Amniotic epithelial cell (primary cell): ENCODE measurements around the gene MYLIP.

DNA sequence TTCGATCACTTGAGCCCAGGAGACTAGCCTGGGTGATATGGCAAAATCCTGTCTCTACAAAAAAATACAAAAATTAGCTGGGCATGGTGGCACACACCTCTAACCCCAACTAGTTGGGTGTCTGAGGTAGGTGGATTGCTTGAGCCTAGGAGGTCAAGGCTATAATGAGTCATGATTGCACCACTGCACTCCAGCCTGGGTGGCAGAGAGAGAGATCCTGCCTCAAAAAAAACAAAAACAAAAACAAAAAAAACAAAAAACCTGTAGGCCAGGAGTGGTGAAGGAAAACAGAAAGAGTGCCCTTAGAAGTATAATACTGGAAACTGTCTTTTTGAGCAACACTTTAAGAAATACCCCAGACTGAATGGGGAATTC lies 85.2 kb downstream of the JARID2 start:
- RRBS = no CpG with 5 or more reads among the region's 1 CpG

DNA sequence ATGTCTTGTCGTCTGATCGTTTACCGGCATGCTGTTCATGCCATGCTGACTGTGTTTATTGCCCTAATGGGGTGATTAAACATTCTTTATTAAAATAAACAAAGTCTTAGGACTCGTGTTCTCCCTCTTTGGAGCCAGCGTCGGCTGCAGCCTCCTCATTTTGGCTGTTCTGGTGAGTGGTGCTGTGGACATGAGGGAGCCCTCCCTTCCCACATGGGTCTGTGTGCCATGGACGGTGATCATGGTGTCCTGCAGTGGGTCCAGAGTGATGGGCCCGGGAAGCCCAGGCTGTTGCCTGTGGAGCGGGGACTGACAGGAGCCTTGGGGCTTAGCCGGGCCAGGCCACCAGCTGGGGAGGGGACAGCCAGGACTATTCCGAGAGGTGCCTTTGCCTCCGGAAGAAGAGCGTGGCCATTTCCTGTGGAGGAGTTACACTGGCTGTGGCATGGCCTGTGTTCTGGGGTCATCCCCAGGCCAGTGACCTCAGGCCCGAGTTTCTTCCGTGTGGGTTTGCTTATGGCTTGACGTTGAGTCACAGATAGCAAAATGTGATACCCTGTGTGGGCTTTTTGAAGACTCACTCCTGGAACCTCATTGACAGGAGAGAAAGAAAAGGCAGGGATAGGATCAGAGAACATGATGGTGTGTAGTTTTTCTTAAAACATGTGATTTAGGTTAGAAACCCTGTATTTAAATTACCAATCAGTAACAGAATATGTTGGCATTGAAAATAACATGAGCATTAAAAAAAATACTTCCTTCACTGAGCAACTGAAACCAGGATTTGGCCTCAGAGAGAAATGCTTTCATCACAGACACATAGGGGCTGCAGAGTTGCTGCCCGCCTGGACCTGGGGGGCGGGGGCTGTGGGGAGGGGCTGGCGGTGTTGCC lies 153.3 kb downstream of the DTNBP1 start:
- RRBS = 77% methylated on average over 5 of the region's 19 CpGs

GRCh38 chr6:15511592-15512388 lies 151.0 kb downstream of the DTNBP1 start:
- RRBS = 90% methylated on average over 6 of the region's 19 CpGs

- RRBS = no CpG with 5 or more reads among the region's 6 CpGs
These were observed 41.3 kb downstream of the DTNBP1 start for GRCh38 chr6:15621269-15622164.

- RRBS = no CpG with 5 or more reads among the region's 10 CpGs
These were observed 1.0 kb downstream of the DTNBP1 start for GRCh38 chr6:15661849-15662181.

GRCh38 chr6:15709522-15709974 lies 46.7 kb upstream of the DTNBP1 start:
- RRBS = no CpG with 5 or more reads among the region's 1 CpG

DNA sequence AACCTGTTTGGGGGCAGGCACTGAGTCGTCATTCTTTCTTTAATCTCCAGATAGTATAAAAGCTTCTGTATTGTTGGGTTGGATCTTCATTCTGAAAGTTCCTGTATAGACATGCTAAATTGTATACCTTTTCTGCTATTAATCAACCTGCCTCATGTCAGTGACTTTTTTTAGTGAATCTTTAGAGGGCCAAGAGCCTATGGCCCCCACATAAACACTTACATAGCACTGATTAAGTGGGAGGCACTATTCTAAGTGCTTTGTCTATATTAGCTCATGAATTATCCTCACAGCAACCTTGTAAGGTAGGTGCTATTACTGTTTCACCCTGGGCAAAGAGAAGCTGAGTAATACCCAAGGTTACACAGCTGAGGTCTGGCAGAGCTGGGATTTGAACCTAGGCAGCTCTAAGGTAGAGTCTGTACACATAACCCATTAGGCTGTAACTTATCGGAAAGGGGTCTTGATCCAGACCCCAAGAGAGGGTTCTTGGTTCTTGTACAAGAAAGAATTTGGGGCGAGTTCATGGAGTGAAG lies 232.4 kb upstream of the DTNBP1 start:
- RRBS = no CpG with 5 or more reads among the region's 3 CpGs

DNA sequence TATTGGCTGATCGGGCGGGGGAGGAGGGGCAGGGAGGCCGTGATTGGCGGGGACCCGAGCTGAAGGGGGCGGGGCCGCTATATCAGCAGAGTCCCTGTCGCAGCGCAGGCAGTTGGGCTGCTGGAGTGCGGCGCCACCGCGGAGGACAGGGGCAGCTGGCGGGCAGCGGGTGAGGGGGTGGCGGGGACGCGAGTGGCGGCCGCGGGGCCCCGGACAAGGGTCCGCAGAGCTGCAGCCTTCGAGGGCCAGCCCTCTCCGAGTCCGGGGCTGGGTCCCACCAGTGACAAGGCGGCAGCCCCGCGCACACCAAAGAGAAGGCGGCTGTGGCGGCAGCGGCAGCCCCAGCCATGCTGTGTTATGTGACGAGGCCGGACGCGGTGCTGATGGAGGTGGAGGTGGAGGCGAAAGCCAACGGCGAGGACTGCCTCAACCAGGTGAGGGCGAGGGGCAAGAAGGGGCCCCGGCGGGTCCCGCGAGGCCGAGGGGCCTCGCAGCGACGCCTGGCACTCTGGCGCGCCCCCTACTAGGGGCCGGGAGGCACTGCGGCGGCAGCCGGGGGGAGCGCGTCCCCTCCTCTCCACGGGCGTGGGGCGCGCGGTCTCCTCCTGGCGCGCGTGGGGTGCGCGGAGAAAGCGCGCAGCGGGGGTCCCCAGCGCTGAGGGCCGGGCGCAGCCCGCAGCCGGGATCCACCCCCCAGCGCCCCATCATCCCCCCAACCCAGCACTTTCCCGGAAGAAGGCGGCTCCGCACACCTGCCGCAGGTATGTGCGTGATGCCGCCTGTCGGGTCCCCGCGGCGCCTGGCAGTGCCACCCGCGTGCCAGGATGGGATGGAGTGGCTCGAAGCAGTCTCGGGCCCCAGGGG lies at the start of gene MYLIP:
Gene MYLIP, plus strand, starts transcription at position 111 of the 864 bp plus-strand sequence.
- RRBS = 2% methylated on average over 24 of the region's 89 CpGs

- RRBS = no CpG with 5 or more reads among the region's 16 CpGs
These were observed 14.8 kb downstream of the MYLIP start for GRCh38 chr6:16143453-16144379.

DNA sequence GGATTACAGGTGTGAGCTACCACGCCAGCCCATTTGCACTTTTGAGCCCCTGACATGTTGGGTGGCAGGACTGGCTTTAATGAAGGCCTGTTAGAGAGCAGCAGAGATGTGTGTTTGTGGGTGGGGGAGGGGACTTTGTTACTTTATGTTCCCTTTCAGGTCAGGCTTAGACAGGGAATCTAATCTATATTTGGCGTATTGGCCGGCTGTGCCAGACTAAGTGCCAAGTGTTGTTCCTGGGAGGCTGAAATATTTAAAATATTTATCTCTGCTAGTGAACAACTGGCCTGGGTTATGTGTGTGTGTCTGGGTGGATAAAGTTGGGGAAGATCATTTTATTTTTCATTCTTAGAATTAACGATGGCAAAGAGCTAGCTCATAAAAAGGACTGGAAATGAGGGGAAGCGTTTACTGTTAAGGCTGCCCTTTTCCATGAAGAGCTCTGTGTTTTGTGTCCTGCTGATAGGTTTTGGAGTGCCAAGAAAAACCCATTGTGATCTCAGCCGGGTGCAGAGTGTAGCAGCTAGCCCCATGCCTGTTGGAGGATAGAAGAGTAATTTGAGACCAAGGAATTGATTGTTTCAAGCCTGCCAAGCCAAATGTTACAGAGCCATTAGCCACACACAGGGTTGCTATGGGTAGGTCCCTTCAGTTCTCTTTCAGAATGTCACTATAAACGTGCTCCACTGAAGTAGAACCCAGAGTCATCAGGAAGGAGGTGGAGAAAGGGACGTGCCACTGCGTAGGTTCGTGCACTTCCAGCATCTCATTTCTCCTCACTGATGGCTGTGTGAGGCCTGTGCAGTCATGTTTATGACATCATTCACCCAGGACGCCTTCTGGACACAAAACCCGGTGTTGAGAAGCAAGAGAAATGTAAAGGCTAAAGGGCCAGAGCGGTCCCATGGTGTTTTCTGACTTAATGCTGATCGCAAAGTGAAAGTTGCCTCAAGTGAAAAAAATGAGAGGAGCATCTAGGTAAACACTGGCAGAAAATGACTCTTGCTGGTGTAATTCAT lies 6.4 kb downstream of the GMPR start:
- RRBS = no CpG with 5 or more reads among the region's 14 CpGs

DNA sequence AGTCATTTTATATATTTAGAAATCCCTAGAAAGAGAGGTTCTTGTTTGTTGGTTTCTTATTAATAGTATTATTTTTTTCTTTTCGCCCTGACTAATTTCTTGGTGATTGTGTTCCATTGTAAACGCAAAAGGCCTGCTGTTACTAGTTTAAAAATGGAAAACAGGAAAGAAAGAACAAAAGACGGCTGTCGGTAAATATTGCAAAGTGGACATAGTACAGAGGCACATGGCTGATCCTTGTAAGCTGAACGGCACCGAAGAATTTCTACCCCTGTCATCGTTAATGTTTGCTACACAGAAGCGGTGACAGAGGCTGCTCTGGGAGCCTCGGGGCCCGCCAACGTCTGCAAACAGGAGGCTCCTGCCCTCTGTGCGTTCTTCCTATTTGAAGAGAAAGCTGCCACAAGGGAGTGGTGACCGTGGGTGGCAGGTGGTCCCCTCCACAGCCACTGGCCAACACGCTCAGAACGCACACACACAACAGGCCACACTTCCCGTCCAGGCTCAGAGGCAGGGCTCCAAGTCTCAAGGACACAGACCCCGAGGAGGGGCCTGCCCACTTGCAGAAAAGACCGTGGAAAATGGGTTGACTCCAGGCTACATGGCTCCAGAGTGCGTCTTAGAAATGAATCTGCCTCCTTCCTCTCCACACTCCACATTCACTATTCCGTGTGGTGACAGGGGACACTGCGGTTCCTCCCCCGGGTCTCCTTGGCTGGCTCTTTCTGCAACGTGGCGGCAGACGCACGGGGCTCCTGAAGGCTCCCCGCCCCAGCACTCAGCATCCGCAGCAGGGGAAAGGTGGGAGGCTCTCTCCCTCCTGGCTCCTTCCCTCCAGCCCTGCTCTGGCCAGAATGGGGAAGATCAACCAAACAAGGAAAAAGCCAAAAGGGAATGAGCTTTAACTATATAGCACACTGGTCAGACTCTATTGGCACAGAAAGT lies 64.5 kb downstream of the GMPR start:
- RRBS = no CpG with 5 or more reads among the region's 28 CpGs

- RRBS = no CpG with 5 or more reads among the region's 2 CpGs
These were observed 153.1 kb downstream of the GMPR start for GRCh38 chr6:16391445-16391912.

DNA sequence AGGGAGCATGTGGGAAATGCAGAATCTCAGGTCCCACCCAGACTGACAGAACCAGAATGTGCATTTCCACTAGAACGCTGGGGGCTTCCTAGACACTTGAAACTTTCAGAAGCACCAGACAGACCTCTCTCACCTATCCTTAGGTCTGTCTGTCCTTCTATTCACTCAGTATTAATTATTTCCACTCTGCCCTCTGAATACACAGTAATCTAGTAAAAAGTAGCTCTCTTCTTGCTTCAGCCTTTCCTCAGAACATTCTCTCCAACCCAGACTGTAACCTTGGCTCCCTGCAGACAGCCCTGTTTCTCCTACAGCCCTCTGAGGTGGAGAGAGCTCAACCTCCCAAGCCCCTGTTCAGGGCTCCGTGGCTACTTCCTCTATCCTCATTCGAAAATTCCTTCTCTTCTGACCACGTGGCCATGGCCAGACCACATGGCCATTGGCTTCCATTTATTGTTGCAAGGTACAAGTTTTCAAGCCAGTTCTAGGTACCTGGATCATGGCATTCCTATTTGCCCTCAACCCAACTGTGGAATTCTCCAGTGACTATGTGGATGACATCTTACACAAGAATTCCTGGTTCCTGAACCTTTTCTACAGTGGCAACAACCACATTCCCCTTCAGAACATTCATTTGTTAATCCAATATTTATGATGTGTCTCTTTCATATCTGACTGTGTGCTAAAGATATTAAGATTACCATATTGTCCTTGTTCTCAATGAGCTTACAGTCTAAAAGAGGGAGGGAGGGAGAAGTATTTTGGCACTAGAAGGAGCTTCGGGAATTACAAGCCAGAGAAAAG lies 161.8 kb downstream of the GMPR start:
- RRBS = no CpG with 5 or more reads among the region's 5 CpGs

- RRBS = no CpG with 5 or more reads among the region's 5 CpGs
These were observed 198.2 kb downstream of the GMPR start for GRCh38 chr6:16436280-16437308.

- RRBS = no CpG with 5 or more reads among the region's 10 CpGs
These were observed 254.7 kb downstream of the GMPR start for GRCh38 chr6:16492944-16493704.

DNA sequence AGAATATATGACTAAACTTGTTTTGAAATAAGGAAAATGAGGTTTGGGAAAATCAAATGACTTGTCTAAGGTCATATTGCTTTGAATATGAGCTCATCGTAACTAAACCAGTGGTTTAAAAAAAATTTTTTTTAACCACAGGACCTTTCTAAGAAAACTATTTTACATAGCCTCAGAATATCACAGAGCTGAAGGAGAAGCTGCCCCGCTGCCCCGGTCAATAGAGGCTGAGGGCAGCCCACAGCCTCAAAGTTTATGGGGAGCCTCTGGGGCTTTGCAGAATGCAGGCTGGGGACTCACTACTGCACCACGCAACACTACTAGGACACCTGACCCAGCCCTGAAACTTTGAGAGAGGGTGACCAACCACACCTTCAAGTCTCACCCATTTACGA lies 220.3 kb downstream of the ATXN1 start:
- RRBS = no CpG with 5 or more reads among the region's 5 CpGs

GRCh38 chr6:16585711-16586307 lies 175.5 kb downstream of the ATXN1 start:
- RRBS = no CpG with 5 or more reads among the region's 7 CpGs

- RRBS = no CpG with 5 or more reads among the region's 16 CpGs
These were observed 125.3 kb downstream of the ATXN1 start for GRCh38 chr6:16635569-16636695.

DNA sequence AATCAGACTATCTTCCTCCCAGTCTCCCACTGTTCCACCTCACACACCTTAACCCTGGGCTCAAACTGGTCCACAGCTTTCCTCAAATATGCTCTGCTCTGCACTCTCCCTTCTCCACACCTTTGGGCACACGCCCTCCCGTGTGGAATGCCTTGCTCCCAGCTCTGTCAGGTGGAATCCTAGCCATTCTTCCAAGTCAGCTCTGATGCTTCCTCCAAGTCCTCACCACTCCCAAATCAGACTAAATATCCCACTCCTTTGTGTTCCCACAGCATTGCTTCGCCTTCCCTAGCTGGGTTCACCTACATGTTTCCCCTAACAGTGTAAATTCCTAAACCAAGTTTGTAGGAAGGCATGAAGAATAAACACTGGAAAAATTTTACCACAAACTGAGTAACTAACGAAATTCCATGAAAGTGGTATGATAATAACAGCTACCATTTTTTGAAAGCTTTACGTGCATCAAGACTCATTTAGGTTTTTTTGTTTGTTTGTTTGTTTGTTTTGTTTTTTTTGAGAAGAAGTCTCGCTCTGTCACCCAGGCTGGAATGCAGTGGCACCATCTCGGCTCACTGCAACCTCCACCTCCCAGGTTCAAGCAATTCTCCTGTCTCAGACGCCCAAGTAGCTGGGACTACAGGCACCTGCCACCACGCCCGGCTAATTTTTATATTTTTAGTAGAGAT lies 114.6 kb downstream of the ATXN1 start:
- RRBS = no CpG with 5 or more reads among the region's 10 CpGs

DNA sequence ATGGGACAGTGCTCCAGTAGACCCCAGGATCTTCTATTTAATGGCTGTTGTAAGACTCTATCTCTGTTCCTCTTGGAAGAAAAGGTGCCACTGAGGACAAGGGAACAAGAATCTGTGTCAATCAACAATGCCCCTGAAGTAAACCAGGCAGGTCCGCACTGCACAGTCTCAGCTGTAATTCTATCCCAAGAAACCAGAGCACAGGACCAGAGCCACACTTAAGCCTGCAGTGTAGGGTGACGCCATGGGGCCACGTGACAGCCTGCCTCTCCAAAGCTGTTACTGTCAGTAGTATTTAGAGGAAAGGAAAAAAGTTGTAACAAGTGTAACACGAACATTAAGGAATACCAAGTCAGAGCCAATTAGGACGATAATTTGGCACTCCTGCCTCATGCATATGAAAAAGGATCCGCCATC lies 80.1 kb downstream of the ATXN1 start:
- RRBS = no CpG with 5 or more reads among the region's 6 CpGs